ENCODE measurements around the genes PTX4, SPSB3, FAHD1 and PKD1.

GRCh38 chr16:1488764-1489369 lies at the start of gene PTX4:
Gene PTX4 (minus strand): TSS chr16:1488944.
- PRO-cap, 2 experiments = no peak in any of the 2 experiments

DNA sequence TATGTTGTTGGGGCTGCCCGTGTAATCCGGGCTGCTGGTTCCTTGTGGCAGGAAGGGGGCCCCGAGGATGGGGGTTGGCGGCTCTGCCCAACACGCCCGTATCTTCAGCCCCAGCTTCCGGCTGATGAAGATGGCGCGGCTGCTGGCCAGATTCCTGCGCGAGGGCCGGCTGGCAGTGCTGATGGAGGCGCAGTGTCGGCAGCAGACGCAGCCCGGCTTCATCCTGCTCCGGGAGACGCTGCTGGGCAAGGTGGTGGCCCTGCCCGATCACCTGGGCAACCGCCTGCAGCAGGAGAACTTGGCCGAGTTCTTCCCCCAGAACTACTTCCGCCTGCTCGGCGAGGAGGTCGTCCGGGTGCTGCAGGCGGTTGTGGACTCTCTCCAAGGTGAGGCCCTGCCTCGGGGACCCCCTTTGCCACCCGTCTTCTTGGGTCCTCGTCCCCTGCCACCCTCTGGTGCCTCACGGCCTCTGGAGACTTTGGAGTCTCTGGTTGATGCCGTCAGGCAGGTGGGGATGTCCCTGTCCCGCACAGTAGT lies 2.1 kb downstream of the TELO2 start:
- PRO-cap, 2 experiments = no peak in any of the 2 experiments

DNA sequence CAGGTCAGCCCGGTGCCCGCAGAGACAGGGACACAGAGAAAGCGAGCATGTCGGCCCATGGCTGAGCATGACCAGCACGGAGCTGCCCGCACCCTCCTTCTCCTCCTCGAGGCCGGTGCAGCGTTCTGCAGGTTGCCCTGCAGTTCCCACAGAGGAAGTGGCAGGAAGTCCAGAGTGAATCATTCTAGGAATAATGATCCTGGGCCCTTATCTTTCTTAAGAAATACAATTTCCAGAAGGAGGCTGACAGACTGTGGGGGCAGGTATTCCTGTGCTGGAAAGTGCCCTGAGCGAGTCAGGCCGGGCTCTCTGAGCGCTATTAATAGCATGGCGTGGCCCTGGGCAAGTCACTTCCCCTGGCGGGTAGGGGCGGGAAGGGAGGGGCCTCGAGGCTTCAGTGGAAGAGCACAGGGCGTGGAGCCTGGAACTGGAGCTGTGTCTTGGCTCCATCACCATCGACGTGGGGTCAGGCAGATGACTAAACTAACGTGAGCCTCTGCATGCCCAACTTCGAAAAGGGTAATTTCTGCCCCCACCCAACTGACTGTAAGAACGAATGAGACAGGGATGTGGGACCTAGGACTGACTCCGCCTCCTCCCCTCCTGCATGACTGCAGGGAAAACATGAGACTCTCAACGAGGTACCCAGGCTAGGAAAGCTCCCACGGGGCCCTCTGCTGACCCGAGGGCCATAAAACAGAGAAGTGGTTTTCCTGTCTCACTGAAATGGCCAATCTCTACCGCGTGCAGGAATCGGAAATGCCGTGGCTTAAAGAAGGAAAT lies 9.8 kb downstream of the TMEM204 start:
- PRO-cap, 2 experiments = peak in 1 of 2 experiments; most common plus-strand start position 400 of the sequence (in 1); most common minus-strand start position 321 of the sequence (in 1)

- PRO-cap, 2 experiments = no peak in any of the 2 experiments
Observed at GRCh38 chr16:1591974-1592869, 19.6 kb downstream of the IFT140 start.

DNA sequence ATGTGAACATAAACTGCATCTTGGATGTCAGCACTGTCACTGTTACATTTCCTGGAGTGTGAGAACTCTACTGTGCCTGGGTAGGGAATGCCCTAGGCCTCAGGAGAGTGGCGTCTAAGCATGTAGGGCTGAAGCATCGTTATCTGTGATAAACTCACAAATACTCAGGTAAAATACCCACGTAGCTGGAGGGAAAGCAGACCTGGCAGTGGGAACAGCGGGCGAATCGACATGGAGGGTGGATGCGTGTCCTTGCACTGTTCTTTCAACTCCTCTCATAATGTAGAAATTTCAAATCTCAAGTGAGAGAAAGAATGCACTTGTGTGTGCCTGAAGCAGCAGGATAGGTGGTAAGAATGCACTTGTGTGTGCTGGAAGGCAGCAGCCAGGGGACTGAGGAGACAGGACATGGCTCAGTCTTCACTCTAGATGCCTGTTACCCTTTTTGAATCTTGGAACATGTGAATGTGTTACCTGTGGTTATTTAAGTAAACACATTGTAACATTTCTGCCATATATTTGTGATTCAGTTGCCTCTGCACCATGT lies 10.4 kb downstream of the IFT140 start:
- PRO-cap, 2 experiments = no peak in any of the 2 experiments

GRCh38 chr16:1699008-1699849 lies 6.8 kb upstream of the MAPK8IP3 start:
- PRO-cap, 2 experiments = no peak in any of the 2 experiments

DNA sequence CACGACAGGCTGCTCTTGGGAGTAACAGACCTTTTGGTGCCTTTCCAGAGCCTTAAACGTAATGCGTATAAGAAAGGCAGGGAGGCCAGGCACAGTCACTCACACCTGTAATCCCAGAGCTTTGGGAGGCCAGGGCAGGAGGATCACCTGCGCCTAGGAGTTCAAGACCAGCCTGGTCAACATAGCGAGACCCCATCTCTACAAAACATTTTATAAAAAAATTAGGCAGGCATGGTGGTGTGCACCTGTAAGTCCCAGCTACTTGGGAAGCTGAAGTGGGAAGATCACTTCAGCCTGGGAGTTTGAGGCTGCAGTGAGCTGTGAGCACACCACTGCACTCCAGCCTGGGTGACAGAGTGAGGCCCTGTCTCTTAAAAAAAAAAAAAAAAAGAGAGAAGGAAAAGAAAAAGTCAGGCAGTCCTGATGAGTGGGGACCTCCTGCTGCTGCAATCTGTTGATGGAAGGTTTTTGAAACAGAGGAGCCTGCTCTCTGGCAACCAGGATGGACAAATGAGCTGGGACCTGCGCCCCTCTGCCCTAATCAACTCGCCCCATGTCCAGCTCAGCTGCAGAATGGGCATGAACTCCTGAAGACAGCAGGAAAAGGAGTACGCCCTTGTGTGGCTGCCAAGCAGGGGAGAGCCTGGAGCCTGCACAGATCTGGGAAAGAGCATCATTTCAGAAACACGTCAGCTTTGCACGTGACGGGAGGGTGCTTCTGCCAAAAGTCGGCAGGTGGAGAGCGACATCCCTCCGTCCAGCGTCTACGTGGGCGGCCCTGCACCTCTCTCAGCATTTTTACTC lies 18.8 kb downstream of the NME3 start:
- PRO-cap, 2 experiments = no peak in any of the 2 experiments

GRCh38 chr16:1757919-1758250 lies 13.5 kb downstream of the NME3 start:
- PRO-cap, 2 experiments = no peak in any of the 2 experiments

DNA sequence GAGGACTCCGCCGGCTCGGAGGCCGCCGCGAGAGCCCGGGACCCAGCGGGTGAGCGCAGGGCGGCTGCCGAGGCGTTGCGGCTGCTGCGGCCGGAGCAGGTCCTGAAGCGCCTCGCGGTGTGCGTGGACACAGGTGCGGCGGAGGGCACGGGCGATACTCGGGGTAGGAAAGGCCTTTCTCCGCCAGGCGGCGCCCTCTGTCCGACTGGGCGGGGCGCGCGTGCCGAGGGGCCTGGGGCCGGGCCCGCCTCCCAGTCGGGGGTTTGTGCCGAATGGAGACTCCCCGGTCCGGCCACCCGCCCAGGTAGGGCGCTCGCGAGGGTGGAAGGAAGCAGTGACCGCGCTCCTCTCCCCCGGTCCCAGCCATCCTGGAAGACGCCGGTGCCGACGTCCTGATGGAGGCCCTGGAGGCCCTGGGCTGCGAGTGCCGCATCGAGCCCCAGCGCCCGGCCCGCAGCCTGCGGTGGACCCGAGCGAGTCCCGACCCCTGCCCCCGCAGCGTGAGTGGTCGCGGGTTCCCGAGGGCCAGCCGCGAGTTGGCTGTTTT lies 481 bp upstream of the MRPS34 start:
- PRO-cap, 2 experiments = no peak in any of the 2 experiments

- PRO-cap, 2 experiments = peak in 2 of 2 experiments; most common plus-strand start chr16:1782999 (in 1); most common minus-strand start chr16:1782538 (in 2)
Observed at GRCh38 chr16:1782270-1783207, at the start of gene SPSB3. Gene SPSB3 (minus strand): TSS chr16:1782571.

- PRO-cap, 2 experiments = peak in 1 of 2 experiments; most common plus-strand start chr16:1827225 (in 1); most common minus-strand start chr16:1827178 (in 1)
Observed at GRCh38 chr16:1827031-1828073, at the start of gene FAHD1. Gene FAHD1 (plus strand): TSS chr16:1827206.

- PRO-cap, 2 experiments = no peak in any of the 2 experiments
Observed at GRCh38 chr16:1963772-1964711, 584 bp downstream of the RPS2 start.

- PRO-cap, 2 experiments = no peak in any of the 2 experiments
Observed at GRCh38 chr16:1978923-1979668, 2.2 kb downstream of the NOXO1 start.

DNA sequence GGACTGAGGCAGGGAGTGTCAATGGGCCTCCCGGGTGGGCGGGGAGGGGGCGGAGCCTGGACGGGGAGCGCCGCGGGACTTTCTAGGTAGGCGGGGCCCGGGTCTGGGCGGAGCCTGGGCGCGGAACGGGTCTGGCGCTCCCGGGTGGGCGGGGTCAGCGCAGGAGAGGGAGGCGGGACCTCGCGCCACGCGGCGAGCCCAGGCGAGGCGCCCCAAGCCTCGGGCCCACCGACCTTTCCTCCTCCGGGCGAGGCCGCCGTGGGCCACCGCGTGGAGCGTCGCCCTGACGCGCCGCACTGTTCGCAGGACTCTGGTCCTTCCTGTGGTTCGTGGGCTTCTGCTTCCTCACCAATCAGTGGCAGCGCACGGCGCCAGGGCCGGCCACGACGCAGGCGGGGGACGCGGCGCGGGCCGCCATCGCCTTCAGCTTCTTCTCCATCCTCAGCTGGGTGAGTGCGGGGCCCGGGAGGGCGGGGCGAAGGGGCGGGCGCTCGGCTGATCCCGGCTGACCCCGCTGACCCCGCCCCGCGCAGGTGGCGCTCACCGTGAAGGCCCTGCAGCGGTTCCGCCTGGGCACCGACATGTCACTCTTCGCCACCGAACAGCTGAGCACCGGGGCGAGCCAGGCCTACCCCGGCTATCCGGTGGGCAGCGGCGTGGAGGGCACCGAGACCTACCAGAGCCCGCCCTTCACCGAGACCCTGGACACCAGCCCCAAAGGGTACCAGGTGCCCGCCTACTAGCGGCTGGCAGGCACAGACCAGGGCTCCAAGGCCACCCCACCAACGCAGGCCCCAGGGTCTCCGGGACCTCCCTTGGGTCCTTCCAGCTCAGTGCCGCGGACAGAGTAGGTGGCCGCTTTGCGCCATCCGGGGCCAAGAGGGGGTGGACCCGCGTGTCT lies 2.8 kb downstream of the SYNGR3 start:
- PRO-cap, 2 experiments = peak in 1 of 2 experiments; most common plus-strand start position 154 of the sequence (in 1)

GRCh38 chr16:2001435-2001914 lies 11.7 kb downstream of the SYNGR3 start:
- PRO-cap, 2 experiments = no peak in any of the 2 experiments

DNA sequence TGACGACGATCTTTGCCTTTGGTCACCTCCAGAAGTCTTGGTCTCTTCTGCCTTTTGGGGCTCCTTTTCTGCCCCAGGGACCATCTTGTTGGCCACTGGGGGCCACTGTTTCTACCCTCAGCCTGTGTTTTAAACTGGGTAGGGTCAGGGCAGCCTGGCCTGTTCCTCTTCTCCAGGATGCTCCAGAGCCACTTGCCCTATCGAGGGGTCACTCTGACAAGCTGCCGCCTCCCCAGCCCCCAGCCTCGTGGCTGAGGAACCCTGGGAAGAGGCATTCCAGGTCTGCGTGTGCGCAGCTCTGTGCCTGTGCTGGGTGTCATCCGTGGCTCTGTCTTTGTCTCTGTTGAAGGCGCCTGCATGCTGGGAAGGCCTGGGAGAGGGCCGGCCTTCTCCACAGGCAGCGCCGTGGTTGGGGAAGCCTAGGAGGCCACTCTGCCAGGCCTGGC lies 3.2 kb downstream of the NHERF2 start:
- PRO-cap, 2 experiments = no peak in any of the 2 experiments

DNA sequence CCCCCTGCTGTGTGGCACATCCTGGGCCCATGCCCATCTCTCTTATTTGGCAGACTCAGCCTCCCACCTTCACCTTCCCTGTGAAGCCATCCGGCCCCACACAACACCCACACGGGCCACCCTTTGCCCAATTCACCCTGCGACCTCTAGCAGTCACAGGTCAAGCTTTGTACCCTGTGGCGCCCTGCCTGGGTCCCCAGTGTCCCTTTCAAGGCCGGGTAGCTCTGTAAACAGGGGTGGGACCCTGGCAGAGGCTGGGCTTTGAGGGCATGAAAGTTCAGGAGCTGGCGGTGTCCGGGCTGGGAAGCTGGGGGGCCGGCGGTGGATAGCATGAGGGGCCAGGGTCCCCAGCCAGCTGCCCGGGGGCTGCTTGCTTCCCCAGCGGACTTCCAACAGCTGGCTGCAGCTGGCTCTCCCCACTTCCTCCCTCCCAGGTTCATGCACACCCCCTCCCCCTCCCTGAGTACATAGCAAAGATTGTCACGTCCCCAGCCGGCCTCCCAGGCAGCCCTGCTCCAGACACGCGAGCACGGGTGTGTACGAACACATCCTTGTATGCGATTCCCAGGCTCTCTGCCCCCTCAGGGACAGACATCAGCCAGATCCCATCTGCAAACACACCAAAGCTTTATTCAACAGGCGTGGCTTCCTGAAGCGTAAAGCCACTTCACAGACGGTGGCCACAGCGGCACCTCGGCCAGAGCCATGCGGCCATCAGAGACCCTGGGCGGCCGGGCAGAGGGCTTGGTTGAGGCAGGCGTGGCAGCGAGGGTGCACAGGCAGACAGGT lies 8.2 kb downstream of the NTHL1 start:
- PRO-cap, 2 experiments = no peak in any of the 2 experiments

- PRO-cap, 2 experiments = peak in 1 of 2 experiments; most common minus-strand start chr16:2082350 (in 1)
Observed at GRCh38 chr16:2082160-2082765, 34.5 kb downstream of the TSC2 start.

GRCh38 chr16:2135608-2136593 lies at the start of gene PKD1:
Gene PKD1 (minus strand): TSS chr16:2135898.
- PRO-cap, 2 experiments = peak in 1 of 2 experiments; most common plus-strand start chr16:2136157 (in 1); most common minus-strand start chr16:2135896 (in 1)

DNA sequence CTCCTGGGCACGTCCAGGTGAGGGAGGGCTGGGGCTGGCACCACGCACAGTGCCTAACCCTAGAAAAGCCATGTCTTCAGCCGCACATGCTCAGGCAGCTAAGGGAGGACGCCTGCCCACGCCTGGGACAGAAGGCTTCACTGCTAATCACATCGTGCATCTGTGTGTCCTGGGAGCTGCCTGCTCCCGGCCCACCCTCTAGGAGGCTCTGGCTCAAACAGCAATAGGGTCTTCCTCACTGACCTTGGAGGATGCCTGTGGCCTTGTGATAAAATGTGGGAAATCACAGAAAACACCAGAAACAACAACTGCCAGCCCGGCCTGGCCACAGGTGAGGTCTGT lies 1.9 kb upstream of the TRAF7 start:
- PRO-cap, 2 experiments = no peak in any of the 2 experiments

Data from cerebral cortex (tissue), 2 donors.